ENCODE measurements around the genes COMMD9, TRAF6 and TSPAN18.

DNA sequence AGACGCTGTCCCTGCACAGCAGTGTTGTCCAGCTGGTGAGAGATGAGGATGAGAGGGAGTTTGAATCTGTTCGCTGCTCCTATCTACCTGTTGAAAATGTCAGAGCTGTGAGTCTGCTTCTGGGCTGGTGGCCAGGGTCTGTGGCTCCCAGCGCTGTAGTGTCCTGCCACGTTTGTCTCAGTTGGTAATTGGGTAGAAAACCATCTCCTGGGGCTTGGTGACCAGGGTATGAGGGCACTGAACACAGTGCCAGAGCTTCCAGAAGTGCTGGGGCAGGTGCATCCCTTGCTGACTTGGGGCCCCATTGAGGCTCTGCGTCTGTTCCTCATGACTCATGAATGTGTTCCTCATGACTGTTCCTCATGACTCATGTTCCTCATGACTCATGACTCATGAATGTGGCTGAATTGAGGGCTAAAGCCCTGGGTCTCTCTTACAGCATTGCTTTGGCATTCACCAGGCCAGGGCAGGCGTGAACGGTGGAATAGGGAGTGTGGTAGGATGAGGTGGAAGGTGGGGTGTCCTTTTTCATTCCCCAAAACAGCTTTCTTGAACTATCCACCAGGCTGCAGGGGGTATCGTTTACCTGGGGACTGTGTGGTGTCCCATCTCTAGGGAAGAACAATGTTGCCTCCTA, 139.6 kb downstream of the COMMD9 start:
- PRO-cap: no peak

DNA sequence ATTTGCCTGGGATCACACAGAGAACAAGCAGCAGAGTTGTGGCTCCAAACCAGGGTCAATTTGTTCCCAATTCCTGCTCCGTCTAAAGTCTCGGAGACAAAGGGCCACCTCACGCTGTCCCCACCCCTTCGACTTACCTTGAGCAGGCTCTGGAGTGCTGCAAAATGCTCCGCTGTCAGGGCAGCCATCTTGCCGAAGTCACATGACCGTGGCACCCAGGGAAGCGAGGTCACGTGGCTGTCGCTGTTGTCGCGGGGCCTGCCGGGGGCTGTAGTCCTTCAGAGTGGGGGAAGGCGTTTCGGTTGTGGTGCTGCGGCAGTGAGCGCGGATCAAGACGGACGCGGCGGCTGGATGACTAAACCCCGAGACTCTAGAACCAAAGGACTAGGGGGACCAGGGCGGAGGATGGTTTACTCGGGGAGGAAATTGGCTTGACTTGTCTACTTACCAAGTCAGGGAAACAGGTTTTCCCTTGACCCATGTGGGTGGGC, at the start of gene COMMD9:
TSS of gene COMMD9 (minus strand) at position 200 of the 491 bp plus-strand sequence.
- PRO-cap: bidirectional peak, plus-strand start at position 281 of the sequence, minus-strand start at position 200 of the sequence

- PRO-cap: no peak
These were observed 65.3 kb downstream of the PRR5L start for GRCh38 chr11:36361382-36361756.

GRCh38 chr11:36380092-36380550, 84.0 kb downstream of the PRR5L start:
- PRO-cap: no peak

DNA sequence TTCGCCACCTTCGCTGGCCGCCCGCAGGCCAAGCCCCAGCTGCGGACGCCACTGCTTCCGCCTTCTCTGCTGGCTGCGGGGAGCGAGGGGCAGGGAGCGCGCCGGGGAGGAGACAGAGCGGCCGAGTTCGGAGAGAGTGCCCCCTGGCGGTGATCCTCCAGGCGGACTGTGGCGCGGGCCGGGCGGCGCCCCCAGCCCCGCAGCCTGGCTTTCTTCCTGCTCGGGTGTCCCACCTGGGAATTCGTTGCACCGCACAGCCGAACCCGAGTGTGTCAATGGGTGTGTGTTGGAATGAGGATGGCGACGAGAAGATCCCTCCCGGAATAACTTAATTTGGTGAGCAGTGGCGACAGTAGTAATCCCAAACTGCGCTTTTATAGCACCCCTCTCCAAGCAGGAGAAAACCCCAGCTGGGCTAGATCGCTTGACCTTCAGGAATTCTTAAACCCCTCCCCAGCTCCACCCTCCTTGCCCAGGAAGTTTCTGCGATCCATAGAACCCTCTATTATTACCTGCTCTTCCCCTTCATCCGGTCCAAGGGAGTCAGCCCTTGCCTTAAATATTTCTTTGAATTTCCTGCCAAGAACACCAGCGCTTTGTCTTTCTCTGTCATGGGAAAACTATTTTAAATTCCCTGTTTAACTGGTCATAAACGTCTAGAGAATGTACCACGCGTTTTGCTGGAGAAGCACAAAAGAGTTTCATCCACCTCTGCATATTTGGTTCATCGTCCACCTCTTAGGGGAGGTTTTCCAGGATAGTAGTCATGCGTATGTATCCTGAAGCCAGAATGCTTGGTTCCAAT, at the start of gene TRAF6:
TSS of gene TRAF6 (minus strand) at position 71 of the 805 bp plus-strand sequence.
- PRO-cap: bidirectional peak, plus-strand start at position 169 of the sequence, minus-strand start at position 68 of the sequence

- PRO-cap: no peak
These were observed 2.0 kb upstream of the TRAF6 start for GRCh38 chr11:36511893-36512624.

- PRO-cap: no peak
These were observed 49.5 kb downstream of the TTC17 start for GRCh38 chr11:43408226-43408635.

DNA sequence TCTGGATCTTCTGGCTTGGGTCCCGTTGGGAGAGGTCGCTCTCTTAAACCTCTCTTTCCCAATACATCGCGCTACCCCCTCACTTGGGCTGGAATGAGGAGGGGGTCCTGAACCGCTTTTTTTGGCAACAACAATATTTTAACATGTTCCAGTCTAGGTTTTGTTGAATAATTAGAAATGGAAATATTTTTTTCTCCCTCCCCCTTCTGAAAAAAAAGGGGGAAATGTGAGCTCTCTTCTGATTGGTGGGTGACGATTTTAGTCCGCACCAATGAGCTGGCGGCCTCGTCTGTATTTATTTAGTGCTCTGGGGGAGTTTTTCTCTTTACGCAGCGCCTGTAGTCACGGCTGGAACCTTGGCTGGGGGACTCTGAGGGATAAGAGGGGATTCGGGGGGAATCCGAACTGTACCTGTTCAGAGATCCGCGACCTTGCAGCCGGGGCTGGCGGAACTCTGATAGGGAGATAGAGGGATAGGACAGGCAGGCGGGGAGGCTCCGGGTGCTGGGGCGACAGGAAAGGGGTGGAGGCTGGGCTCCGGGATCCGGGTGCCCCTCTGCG, 99.9 kb upstream of the HSD17B12 start:
- PRO-cap: no peak

- PRO-cap: no peak
These were observed 55.6 kb downstream of the HSD17B12 start for GRCh38 chr11:43736058-43736695.

DNA sequence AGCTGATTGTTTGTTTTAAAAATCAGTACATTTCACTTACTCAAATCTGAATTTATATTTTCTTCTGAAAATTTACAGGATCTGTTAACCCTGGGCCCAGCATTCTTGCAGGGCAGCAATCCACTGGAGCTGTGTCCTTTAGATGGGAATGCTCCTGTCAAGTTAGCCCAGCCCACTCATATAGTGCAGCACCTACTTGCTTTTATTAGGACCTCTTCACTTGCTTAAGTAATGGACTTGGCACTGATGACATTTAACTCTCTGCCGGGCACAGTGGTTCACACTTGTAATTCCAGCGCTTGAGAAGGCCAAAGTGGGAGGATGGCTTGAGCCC, 89.6 kb downstream of the HSD17B12 start:
- PRO-cap: no peak

DNA sequence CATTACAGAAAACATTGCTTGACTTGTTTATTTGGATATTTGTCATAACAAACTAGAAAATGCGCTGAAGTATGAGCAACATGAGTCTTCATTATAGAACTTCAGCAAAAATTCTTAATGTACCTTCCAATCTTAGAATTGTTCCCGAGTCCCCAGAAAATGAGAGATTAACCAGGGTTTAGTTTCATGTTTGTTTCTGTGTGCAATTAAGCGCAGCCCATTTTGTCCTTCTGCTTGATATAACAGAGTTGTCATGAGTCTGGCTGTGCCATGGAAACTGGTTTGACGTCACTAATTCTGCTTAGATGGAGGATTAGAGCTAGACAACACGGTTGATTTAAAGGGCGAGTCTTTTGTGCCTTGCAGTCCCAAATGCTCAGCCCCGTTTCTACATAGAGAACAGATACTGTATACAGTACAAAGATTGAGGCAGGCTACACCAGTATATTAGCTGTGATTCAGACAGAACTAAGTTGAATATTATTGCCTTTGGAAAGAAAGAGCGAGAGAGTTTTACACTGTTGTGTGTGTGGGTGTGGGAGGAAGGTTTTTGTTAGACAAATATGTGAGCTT, 45.6 kb upstream of the ALKBH3 start:
- PRO-cap: no peak

GRCh38 chr11:43920330-43921583, 21.7 kb upstream of the C11orf96 start:
- PRO-cap: no peak

GRCh38 chr11:43992815-43993258, 50.4 kb downstream of the C11orf96 start:
- PRO-cap: no peak

DNA sequence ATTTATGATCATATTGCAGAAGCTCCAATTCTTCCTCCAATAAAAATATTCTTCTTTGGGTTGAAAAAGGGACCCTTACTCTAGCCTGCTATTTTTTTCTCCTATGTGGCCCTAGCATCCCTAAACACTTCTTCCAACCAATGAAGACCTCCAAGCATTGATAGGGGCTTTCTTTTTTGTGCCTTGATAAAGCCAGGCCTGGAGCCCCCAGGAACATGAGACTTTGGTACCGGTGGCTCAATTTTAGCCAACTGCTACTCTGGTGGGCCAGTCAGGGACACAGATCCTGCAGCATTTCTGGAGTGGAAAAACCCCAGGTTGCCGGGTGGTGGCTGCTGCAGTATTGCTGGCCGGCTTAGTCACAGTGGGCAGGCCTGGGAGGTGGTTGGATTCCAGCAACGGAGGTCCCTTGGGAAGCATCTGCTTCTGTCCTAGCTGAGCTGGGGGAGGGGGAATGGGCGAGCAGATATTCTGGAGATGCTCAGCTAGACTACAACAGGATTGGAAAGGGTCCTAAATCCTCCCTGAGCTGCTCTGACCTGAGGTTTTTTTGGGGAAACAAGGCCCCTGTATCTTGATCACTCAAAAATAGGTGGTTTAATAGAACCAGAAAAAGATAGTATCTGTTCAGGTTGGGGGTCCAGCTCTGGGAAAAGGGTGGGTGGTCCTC, 31.7 kb upstream of the ACCSL start:
- PRO-cap: no peak

DNA sequence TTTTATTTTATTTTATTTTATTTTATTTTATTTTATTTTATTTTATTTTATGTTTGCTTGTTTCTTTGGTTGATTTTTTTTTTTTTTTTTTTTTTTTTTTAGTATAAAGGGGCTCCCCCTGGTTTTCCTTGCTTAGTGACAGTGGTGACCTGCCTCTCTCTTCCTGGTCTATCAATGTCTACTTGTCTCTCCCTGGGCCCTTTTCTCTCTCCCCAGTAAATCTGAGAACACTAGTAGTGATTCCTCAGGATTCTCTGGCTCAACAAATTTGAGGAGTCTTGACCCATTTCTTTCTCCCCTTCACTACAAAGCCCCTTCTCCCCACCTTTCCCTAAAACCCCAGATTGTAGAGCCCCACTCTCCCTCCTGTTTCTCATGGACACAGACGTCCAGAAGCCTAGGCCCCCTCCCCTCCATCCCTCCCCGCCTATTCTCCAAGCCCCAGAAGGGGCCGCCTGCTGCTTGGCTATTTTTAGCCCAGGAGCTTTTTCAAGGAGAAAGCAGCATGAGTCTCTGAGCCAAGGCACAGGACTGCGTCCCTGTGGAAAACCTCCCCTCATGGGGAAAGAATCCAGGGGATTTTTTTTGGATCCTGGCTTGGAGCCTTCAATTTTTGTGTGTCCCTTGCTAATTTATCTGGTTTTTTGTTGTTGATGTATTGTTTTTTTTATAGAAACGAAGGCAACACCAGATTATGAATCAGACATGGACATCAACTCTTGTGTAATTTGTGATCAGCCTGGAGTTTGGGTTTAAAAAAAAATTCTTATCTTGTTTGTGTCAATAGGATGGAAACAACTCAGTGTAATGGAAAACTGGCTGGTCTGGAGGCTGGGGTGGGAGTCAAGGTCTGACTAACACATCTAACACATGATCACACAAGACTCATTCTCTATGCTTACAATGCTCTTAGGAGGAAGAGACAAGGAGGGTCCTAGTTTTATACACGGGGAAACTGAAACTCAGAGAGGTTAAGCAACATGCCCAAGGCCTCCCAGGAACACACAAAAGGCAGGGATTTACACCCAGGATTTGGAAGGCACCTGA, 17.5 kb upstream of the ACCSL start:
- PRO-cap: no peak

DNA sequence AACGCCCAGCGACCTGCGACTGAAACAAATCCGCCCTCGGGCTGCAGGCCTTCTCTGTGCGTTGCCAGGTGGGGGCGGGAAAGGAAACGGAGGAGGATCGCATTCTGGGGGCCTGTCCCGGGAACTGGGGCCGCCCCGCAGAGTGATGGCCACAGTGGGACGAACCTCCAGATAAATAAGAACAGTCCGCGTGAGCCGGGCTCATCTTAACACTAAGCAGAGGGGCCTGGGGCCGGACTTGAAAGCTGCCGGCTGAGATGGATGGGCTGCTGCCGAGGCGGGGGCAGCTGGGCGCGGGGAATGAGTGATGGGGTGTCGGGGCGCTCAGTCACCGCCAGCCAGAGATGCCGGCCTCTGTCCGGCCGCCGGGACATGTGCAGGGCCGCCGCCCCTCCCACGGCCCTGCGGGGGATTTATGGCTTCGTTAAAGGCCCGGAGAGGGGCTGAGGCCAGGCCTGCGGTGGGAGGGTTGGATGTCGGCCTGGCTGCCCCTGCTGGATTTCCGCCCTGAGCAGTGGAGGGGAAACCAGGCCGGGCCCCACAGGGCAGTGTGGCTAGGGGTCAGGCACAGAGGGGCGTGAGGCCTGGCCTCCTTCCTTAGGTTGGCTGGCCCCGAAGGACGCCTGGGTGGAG, 45.4 kb upstream of the CD82 start:
- PRO-cap: no peak

GRCh38 chr11:44634144-44635119, 69.0 kb downstream of the CD82 start:
- PRO-cap: no peak

- PRO-cap: bidirectional peak, plus-strand start at chr11:44726988, minus-strand start at chr11:44726862
These were observed at the start of gene TSPAN18 for GRCh38 chr11:44726612-44727826. TSS of gene TSPAN18 (plus strand) at chr11:44726962.

DNA sequence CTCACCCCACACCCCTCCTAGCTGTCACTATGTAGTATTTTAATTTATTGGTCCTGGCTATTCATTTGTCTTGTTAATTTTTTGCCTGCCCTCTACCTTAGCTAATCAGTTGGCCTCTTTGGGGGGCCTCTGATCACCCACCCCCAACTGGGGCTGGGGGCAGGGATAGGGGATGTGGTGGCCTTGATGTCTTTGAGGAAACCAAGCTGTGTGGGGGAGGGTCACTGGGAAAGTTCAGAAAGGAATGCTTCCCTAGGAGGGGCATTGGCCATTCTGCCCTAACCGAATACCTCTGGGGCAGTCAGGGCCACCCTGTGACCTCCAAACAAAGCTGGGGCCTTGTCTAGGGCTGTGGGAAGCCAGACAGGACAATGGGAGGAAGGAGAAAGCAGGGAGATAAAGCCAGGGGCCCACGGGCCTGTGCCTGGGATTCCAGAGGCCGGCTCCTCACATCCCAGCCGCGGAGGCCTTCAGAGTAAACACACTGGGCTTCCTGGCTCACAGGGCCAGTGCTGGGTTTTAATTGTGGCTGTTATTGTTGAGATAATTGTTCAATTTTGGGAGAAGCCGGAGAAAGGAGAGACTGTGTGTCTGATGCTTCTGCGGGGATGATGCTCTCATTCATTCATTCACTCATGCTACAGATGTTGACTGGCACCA, 97.6 kb downstream of the TSPAN18 start:
- PRO-cap: no peak

GRCh38 chr11:44833600-44834652, 107.2 kb downstream of the TSPAN18 start:
- PRO-cap: no peak

All from colic lymph node (tissue), 1 donor.